ENCODE data around the genes ADAM12 and INSYN2A.

GRCh38 chr10:124634496-124634953 lies 109.7 kb downstream of the FAM53B start:
- PRO-cap = unidirectional peak, plus-strand start at chr10:124634765

DNA sequence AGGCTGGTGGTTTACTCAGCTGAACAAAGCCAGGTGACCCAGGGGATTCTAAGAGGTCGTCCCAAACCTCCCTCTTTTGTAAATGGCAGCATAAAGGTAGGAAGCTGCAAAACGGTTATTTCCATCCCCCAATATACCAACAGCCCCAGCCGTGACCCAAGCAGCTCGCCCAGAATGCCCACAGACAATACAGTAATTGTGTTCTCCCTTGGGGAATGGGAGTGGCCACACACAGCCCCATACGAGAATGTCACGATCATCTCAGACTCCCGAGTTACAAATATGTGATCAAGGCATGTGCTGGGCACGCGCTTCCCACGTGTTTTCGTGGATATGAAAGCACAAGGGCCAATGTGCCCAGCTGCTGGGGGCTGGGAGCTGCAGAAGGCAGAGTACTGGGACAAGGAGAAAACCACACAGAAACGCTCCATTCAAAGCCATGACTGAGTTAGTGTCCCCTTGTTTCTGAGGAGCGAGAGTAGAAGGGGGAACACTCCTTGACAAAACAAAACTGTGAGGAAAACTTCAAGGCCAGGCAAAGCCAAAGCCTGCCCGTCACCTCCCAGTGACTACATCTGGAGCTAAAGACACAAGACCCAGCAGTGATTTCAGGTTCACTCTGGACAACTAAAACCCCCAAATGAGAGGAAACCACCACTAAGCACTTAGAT lies 19.5 kb downstream of the FAM53B start:
- PRO-cap = no peak

DNA sequence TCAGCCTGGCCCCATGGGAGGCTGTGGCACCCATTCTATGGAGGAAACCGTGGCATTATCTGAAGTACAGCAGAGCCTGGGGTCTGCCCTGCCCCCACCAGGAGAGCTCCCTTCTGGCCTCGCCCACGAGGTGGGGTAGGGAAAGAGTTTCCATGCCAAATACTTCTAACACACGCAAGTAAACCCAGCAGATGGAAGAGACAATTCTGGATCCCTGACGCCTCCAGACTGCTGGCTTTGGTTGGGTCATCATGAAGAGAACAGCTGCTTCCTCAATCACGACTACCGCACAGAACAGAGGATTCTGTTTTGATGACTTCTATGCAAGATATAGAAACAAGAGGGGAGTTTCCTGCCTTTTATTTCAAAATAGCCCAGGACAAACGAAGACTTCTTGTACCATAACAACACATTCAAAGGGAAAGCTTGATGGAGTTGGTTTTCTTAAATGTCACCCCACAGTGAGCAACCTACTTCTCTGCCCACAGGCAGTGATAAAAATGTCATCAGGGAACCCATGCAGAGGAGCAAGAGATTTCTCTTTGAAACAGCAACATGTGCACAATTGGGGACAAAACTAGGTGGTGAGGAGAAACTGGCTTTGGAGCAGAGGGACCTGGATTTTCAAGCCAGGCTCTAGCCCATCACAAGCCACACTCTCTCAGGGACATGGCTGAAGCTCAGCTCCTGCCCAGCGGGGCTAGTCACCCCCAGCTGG lies 15.7 kb downstream of the FAM53B start:
- PRO-cap = no peak

GRCh38 chr10:124745455-124745976 lies 1.3 kb upstream of the FAM53B start:
- PRO-cap = no peak

DNA sequence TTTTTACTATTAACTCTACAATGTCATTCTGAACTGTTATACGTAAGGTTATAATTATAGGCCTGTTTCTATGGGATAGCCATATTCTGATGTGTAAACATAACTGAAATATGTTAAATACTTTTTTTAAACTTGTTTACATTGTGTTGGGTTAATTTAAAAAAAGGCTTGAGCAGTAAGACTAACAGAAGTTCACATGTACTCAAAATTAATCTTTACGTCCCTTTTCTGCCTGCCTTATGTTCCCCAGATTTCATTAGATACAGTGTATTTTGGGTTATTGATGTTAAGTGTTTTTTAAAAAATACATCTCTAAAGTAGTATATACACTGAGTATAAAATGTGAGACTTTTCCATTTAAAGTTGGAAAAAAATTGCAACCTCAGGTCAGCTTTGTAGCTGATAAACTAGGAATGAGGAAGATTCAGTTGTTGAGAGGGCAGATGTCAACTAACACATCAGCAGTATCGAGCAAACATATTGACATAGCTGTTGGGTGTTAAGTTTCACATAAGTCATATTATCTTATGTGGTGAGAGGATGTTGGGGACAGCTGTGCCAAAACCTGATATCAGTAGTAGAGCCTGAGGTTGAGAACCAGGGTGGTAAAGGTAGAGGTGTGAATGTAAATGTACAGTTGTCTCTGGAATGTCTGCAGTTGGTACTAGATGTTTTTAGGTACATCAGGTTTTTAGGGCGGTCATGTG lies 4.9 kb downstream of the ZRANB1 start:
- PRO-cap = no peak

- PRO-cap = no peak
Observed at GRCh38 chr10:125008195-125009557, 19.2 kb downstream of the CTBP2 start.

DNA sequence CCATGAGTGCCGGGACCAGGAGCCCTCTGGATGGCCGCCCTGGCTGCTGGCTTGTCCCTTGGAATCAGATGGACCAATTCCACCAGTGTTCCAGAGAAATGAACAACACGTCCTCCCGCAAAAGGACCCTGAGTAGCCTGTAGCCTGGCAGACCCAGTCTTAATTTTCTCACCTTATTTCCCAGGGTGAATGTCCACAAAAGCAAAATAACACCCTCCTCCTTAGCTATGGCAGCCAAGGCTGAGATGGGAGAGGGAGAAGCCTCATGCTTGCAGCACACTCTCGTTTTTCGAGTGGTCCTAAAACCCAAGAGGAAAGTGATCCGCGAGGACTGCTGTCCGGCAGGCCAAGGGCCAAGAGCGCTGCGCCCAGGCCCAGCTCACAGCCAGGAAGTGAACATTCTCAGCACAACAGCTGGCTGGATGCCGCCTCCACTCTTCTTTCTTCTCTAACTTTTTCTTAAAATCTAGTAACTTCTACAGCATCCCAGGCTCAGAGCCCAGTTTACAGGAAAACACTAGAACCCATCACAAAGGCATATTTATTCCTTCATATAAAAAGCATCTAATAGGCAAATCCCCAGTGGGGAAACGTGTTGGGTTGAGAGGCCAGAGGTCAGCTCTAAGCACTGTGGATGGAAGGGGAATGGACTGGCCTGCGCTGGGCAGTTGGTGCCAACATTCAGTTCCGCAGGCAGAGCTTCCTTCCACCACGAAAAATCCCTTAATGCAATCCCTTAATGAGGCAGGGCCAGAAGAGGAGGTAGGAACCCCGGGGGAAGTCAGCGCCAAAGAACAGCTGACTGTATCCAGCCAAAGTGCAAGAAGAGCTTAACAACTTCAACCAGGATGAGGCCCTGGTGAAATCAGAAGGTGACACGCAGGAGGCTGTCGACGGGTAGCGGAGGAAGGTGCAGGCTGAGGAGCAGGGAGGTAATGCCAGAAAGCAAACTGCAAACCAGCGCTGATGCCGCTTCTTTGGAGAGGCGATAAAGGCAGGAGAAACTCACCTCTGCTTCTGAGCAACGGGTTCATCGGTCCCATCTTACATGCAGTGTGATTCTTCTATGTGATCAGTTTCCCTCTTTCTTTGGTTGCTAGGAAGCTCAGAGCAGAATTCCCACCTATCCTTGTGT lies 11.2 kb downstream of the CTBP2 start:
- PRO-cap = no peak

DNA sequence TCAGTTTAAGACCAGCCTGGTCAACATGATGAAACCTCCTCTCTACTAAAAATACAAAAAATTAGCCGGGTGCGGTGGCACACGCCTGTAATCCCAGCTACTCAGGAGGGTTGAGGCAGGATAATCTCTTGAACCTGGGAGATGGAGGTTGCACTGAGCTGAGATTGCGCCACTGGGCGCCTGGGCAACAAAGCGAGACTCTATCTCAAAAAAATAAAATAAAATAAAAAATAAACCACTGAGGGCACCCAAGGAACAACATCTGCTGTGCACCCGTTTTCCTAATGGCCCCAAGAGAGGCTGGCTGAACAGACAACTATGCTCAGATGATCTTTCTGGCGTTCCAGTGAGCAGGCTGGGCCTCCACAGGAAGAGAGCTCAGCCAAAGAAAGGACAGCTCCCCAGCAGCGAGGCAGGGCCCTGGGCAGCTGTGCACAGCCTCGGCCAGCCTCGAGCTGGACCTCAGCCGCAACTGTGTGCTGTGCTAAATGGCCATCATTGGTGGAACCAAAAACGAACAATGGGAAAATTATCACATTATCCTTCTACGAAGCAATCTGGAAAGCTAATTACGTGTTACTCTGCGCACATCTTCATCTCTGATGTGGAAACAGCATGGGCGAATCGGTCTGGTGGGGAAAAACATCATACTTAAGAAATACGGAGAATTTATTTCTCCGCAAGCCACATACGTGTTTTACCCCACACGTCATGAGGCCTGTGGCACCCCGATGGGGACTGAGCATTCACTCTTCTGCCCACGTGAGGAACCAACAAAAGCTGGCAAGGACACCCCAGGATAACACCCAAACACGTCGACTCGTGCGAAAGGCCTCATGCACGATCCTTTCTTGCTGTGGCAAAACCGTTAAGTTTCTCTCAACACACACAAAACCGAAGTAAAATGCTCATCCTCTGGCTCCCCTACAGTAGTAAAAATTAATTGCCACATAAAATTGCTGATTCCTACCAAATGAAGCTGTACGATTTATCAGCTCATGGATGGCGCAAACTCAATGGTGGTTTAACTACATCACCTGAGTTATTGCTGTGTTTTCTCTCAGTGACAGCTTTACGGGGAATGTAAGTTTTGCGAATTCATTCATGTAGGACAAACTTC lies 35.1 kb upstream of the CTBP2 start:
- PRO-cap = no peak

DNA sequence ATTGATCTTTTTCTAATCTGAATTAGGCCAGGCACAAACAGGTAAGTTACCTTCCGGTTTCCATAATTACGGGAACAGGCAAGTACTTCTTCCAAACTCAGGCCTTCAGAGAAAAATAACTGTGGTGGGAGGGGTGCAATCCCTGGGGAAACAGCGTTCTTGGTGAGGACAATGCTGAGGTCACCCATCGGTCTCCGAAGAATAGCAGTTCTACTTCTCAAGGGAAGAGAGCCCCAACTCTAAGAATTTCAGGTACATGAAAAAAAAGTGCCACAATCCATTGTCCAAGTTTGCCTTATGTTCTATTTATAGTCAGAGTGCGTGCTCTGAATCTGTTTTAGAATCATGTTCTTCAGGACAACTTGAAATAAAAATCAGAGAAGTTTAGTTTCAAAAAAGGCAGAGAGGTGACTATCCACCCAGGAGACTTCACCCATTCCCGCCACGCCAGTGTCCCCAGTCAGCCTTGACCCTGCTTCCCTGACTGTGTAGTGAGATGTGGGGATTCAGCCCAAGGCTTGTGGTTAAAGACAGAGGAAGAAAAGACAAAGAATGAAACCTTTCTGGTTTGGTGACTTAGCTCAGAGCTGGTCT lies 36.5 kb upstream of the CTBP2 start:
- PRO-cap = no peak

DNA sequence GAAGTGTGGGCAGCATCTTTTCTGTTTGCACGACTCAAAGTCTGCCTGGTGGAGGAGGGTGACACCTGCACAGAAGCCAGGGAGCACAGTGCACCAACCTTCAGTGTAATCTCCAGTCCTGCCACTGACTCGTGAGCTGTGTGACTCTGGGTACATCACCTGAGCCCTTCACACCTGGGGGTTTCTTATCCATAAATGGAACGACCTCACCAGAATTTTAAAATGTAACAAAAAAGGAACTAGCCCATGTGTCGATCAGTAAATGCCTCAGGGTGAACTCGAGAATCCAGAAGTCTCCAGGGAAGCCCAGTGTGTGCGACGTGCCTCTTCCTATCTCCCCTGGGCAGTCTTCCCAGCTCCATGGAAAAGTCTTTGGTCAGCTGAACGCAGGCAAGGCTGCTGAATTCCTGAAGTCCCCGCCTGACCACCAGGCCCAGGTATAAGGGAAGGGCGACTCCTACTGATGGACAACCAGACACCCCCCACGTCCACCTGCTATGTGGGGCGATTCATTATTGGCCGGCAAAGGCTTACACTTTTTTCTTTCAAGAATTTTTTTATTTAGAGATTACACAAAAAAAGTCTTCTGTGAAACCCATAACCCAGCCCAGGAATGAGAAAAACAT lies 38.8 kb upstream of the CTBP2 start:
- PRO-cap = no peak

DNA sequence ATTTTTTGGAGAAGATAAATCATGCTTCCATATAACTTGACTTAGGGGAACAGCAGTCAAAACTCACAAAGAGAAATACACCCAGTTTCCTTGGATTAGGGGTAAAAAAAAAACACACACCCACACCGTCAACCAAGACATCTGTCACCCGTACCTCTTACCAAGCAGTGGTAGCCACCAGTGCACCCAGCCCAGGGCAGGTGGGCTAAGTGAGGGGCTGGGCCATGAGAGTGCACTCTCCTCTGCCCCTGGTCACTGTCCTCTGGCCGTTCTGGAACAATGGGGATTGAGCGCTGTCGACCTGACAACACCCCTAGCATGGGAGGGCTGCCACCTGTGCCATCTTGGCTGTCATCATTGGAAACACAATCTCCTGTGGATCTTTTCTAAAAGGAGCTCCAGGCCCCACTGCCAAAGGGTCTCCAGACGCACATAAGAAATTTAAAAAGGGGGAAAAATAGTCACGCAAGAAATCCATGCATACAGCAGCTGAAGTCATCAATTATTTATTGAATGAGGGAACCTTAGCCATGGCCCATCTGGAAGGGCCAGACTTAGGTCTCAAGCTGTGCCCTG lies 52.4 kb upstream of the CTBP2 start:
- PRO-cap = no peak

GRCh38 chr10:125132895-125133478 lies 105.1 kb upstream of the CTBP2 start:
- PRO-cap = no peak

DNA sequence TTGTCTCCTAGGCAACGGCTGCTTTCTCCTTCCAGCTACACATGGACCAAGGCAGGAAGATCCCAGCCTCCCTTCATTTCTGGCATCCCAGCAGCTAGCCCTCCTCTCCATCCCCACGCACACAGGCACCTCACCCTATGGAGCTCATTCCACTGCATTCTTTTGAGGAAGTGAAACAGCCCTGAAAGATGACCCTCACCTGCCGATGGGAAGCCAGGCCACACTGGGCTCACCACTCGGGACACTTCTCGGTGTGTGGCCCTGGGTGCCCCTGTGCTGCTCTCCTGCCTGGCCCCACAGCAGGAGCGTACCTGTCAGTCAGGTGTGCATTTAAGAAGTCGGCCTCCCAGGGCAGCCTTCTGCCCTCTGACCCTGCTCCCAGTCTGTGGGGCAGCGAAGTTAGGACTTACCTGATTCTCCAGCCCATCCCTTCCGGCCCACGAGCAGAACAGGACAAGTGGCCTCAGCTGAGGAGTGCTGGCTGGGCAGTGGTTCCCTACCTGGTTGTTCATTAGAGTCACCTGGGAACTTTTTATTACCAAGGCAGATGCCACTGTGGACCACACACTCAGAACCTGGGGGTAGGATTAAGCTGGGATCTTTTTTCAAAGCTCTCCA lies 107.8 kb upstream of the CTBP2 start:
- PRO-cap = no peak

DNA sequence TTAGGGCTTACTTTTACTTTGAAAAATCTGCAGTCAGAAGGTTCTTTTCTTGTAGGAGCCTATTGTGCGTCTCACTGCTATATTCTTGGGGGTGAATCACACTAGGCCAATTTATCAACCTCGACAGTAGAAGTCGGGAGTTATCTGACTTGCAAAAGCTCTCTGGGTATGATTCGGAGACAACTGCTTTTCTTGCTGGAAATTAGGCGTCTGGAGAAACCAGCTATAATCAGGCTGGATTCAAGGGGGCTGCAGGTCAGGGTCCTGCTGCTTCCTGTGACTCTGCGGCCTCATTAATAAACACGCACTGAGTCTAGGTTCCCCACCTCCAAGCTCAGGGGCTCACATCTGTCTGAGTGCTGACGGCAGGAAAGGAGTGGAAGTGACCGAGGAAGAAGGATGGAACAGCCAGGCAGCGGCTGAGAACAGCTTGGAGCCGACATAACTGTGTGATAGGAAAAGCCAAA lies 184.5 kb downstream of the FANK1 start:
- PRO-cap = no peak

DNA sequence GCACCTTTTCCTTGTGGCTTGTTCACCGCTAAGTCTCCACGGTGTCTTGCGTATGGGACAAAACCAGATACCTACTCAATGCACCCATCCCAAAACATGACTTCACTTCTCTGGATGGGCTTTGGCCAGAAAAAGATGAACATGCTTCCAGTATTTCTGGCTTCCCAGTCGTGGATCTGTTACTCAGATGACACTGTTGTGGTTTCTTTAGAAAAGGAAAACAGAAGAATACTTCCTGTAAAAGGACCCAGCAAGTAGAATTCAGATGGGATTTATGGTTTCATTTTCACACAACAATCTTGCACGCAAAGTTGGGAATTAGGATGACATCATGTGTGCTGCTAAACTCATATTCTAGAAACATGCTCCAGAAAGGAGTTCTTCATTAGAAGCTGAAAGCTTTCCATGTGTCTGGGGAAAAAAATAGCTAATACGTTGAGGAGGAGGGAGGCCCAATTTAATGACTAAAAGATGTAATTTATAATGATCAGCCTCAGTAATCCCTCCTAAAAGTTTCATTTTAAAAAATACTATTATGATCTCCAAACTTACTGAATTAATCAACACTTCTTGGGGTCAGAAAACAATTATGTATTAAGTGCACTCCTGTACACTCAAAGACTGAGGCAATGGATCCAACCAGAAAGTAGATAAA lies 216.6 kb downstream of the ADAM12 start:
- PRO-cap = no peak

DNA sequence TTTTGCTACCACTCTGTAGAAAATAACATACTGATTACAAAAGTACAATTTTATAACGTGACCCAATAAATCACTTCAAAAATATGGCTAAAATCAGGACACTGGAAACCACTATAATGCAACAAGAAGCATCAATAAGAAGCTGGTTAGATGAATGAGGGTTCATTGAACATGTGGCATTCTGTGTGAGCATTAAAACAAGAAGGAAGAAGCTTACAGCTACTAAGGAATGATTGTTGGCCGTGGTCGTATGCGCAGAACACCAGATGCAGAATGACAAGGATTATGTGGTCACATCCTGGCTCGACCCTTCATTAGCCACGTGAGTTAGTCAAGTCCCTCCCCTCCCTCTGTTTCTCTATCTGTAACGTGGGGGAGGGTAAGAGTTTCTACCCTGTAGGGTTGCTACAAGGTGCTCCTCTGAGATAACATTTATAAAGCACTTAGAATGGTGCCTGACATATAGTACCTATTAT lies 174.3 kb downstream of the ADAM12 start:
- PRO-cap = no peak

- PRO-cap = no peak
Observed at GRCh38 chr10:126387837-126388924, at the start of gene ADAM12. TSS of gene ADAM12 (minus strand) at chr10:126388477.

GRCh38 chr10:126918095-126918777 lies 13.0 kb downstream of the DOCK1 start:
- PRO-cap = no peak

GRCh38 chr10:127195772-127196632 lies at the start of gene INSYN2A:
TSS of gene INSYN2A (minus strand) at chr10:127196591.
- PRO-cap = unidirectional peak, minus-strand start at chr10:127196393

- PRO-cap = no peak
Observed at GRCh38 chr10:127392669-127393167, 156.4 kb upstream of the NPS start.

All from ileum (tissue), 1 donor.